Myometrial cell (primary cell): Measurements from ENCODE around the genes GTF2B and GBP6.

DNA sequence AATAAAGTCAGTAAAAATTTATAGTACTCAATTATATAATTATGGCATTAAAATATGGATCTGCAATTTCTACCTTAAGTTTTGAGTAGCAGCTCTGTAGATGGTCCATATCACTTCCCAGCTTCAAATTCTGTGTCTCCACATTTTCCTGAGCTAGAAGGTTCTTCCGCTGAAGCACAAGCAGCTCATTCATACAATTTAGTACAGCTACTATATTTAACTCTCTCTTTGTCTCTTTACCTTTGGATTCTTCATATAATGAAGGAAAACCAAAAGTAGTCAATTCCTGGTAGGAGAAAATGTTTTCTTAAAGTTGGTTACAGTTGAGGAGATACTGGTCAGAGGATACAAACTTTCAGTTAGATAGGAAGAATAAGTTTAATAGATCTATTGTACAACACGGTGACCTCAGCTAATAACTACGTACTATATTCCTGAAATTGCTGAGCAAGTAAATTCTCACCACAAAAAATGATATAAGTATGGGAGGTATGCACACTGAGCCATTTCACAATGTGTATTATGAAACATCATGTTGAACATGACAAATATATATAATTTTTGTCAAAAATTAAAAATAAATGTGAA is 20.6 kb downstream of the SSX2IP start:
- RAMPAGE, long total RNA = no peak

- RAMPAGE, long total RNA = no peak
Measured at GRCh38 chr1:84690990-84691492, 780 bp upstream of the SSX2IP start.

GRCh38 chr1:85135205-85135888 is 65.5 kb downstream of the SYDE2 start:
- RAMPAGE, long total RNA = no peak

GRCh38 chr1:85153466-85153758 is 47.4 kb downstream of the SYDE2 start:
- RAMPAGE, long total RNA = no peak

DNA sequence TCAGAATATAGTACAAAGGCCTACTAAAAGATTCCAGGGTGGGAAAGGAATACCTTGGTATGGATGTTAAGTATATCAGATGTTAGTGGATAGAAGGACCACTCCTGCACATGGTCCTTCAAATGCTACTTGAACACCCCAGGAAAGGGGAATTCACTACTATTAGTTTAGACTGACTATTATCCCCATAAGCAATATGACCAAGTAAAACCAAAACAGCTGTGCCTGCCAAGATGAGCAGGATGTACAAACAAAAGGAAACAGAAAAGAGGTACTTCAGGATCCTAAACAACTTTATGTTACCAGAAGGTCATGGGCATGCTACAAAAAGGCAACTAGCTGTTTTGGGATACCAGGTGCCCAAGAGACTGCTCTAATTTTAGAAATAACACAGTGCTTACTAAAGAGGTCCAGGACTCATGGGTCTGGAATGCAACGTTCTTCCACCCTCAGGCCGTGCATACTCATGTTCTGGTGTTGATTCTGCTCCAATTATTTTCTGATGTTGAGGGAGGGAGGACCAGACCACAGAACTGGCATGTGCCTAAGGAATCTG is 37.4 kb upstream of the BCL10 start:
- RAMPAGE, long total RNA = no peak

- RAMPAGE, long total RNA = no peak
Measured at GRCh38 chr1:85582357-85582911, 1.9 kb downstream of the CCN1 start.

DNA sequence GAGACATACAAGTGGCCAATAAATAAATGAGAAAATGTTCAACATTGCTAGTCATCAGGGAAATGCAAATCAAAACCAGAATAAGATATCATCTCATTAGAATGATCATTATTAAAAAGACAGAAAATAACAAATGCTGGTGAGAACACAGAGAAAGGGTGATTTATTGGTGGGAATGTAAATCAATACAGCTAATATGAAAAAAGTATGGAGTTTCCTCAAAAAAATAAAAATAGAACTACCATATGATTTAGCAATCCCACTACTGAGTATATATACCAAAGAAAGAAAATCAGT is 181.6 kb downstream of the COL24A1 start:
- RAMPAGE, long total RNA = no peak

GRCh38 chr1:86503832-86504043 is 35.0 kb downstream of the CLCA1 start:
- RAMPAGE, long total RNA = no peak

DNA sequence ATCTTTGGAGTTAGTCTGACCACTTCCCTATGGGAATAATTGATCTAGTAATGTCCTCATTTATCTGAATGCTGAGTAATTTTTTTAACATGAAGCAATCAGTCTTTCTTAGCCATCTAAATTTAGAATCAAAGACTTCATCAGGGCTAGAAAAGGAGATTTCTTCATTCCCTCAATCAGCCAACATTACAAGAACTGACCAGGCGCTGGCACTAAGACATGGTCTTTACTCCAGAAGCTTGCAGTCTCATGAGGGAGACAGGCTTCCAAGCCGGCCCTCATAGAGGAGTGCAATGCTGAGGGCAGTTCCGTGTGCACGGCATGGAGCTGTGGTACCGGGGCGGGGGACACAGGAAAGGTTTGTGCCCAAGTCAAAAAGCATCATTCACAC is 84.5 kb downstream of the SH3GLB1 start:
- RAMPAGE, long total RNA = no peak

DNA sequence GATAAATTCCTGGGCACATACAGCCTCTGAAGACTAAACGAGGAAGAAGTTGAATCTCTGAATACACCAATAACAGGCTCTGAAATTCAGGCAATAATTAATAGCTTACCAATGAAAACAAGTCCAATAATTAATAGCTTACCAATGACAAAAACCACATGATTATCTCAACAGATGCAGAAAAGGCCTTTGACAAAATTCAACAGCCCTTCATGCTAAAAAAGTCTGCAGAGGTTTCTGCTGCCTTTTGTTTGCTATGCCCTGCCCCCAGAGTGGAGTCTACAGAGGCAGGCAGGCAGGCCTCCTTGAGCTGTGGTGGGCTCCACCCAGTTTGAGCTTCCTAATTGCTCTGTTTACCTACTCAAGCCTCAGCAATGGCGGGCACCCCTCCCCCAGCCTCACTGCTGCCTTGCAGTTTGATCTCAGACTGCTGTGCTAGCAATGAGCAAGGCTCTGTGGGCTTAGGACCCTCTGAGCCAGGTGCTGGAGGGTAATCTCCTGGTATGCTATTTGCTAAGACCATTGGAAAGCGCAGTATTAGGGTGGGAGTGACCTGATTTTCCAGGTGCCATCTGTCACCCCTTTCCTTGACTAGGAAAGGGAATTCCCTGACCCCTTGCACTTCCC is 96.7 kb downstream of the SELENOF start:
- RAMPAGE, long total RNA = no peak

- RAMPAGE, long total RNA = no peak
Measured at GRCh38 chr1:86933877-86934237, 19.4 kb downstream of the HS2ST1 start.

DNA sequence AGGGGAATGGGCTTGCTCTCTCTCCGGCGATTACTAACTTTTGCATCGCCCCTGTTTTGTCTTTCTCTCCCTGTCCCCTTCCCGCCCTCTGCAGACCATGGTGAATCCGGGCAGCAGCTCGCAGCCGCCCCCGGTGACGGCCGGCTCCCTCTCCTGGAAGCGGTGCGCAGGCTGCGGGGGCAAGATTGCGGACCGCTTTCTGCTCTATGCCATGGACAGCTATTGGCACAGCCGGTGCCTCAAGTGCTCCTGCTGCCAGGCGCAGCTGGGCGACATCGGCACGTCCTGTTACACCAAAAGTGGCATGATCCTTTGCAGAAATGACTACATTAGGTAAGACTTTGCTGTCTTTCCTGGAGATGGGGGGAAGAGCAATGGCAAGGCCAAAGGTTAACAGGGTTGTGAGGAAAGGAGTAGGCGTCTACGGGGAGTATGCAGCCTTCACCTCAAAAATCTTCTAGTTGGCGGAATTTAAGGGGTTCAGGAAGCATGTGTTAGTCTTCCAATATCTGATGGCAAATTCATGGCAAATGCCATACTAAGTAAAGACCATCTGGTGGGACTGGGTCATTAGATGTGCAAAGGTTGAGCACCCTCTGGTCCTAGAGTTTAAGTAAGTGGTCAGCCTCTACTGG is 3.4 kb downstream of the LMO4 start:
- RAMPAGE, long total RNA = no peak

GRCh38 chr1:88683472-88683925 is 574 bp upstream of the PKN2 start:
- RAMPAGE, long total RNA = no peak

- RAMPAGE, long total RNA = start-site peak on the minus strand at chr1:88891526-88891567, 2,190 and 23 reads in 2 replicates
Measured at GRCh38 chr1:88891087-88892317, at the start of gene GTF2B. Gene GTF2B (minus strand): TSS chr1:88891567.

DNA sequence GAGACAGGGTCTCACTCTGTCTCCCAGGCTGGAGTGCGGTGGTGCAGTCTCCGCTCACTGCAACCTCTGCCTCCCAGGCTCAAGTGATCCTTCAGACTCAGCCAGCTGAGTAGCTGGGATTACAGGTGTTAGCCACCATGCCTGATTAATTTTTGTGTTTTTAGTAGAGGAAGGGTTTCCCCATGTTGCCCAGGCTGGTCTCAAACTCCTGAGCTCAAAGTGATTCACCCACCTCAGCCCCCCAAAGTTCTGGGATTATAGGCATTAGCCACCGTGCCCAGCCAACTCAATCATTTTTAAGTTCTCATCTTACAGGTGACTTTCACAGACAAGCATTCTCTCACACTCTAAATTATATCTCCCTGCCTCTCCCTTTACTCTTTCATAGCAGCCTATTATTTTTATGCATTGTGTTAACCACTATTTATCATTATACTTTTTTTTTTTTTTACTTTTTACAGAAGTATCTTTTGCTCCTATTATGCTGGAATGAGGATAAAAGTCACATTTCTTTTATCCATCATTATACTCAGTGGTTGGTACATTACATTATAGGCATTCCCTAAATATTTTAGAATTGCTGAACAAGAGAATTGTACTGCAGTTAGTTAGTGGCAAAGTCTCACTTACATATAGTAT is 9.8 kb downstream of the GBP2 start:
- RAMPAGE, long total RNA = no peak

GRCh38 chr1:89129832-89130399 is 4.0 kb upstream of the GBP2 start:
- RAMPAGE, long total RNA = no peak

GRCh38 chr1:89279133-89279705 is 6.6 kb upstream of the GBP5 start:
- RAMPAGE, long total RNA = no peak

- RAMPAGE, long total RNA = no peak
Measured at GRCh38 chr1:89363543-89364713, at the start of gene GBP6. Gene GBP6 (plus strand): TSS chr1:89364059.

DNA sequence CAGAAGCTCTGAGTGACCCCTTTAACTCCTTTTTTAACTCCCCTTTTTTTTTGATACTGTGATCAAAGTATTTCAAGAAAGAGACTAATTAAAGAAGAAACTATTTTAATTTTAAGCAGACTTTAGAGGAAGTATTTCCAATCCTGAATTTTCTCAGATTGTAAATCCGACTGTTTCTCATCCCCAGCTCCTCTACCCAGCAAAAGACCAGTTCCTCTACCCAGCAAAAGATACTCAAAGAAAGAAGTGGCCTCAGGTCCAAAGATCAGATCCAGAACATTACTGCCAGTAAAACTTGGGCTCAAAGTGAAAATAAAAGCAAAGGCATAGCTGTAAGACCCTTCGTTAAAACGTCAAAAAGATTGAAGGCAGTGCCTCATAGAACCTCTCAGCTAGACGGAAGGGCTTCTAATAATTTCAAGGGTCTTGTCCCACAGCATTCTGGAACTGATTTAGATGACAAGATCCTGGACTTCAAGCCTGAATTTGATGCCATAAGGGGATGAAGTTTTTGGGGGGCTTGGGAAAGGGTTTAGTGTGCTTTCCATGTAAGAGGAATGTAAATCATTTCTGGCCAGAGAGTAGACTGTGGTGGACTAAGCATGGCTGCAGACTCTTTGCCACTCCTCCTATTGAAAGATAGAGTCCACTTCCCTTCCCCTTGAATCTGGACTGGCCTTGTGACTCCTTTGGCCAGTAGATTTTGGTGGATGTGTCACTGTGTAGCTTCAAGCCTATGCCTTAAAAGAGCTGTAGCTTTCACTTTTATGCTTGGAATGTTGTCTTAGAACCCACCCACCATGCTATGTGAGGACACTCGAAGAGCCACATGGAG is 50.1 kb downstream of the LRRC8B start:
- RAMPAGE, long total RNA = no peak

DNA sequence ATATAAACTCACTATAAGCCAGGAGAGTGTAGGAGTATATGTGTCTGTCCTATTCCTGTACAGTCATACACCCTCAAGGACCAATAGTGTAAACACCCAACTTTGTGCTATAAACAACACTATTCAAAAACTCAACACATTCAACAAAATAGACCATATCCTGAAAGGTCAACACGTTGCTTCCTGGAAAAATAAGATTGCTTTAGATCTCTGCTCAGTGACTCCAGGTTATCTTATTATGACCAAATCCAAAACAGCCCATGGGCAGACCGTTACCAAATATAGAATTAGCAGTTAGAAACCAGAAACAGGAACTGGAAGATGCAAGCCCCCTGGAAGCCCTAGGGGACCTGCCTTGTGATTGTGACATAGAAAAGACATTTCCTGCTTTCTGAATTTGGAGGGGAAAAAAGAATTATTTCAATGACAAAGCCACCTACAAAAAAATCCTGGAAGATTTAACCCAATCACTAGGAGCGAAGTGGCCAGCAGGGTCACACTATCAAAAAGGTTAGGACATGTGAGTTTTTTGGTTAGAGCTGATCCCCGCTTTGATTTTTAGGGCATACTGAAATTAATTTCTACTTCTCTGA is 59.9 kb downstream of the LRRC8C start:
- RAMPAGE, long total RNA = no peak